Sigmoid colon (tissue), 4 donors: ENCODE data around the gene ABL2.

- PRO-cap = no peak
- RAMPAGE, long total RNA, 4 experiments = no peak in any of the 4 experiments
Observed at GRCh38 chr1:175193585-175194280, 1.2 kb upstream of the KIAA0040 start.

DNA sequence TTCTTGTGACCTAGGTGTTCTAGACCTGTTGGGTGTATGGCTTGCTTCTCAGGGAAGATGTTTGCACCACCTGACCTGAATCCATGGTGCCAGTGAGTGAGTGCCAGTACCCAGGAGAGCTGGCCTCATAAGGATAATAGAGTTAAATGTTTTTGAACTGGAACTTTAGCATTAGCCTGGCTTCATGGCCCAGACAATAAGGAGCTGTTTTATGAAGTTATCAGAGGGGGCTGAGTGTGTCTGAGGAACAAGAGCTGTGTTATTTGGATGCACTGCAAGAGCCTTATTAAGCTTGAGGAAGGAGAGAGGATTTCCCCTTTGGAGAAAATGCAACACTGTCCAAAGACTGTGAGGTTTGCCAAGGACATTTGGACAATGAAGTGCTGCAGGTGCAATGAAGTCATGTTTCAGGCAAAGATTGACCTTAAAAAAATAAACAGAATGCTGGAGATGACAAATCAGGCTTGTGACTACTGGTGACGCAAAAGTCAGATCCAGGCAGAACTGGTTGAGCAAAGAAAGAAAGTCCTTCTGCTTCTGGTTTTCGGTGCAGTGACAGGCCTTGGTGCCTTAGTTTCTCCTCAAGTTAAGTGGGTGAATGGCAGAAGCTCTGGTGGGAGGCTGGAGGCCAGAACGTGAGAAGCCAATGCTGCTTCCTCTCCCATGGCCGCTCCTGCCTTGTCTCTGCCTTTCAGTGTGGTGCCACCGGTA, 125.2 kb upstream of the KIAA0040 start:
- PRO-cap = no peak
- RAMPAGE, long total RNA, 4 experiments = no peak in any of the 4 experiments

DNA sequence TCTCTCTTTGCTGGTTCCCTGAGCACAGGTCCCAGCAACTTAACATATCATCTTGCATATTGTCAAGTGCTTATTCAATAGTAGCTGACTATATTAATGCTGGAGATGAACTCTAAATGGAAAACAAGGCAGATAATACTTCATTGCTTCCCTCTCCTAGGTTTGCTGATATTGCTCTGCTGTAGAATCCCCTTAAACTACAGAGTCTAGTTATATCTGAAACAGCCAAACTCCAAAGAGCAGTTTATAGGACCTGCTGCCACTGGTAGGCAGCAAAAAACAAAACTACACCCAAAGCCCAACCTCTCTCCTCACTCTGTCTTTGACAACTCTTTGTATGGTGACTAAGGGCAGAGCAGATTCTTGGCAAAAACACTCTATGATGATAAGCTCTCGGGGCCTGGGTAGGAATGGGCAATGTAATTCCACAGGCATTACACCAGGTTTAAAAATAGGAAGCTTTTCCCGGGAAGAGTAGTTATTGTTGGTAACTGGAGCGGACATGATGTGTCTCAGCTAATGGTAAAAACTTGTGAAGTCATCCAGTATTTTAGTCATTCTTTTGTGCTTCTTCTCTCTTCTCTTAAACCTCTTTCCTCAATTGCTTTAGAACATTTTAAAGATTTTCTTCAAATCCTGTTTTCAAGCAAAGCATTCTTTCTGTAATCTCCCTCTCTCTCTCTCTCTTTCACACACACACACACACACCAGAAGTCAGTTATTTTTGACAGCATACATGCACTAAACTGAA, 193.3 kb downstream of the PAPPA2 start:
- PRO-cap = bidirectional peak, plus-strand start at position 477 of the sequence, minus-strand start at position 318 of the sequence
- RAMPAGE, long total RNA, 4 experiments = no peak in any of the 4 experiments

- PRO-cap = no peak
- RAMPAGE, long total RNA, 4 experiments = no peak in any of the 4 experiments
Observed at GRCh38 chr1:177743146-177743345, 226.8 kb downstream of the SEC16B start.

GRCh38 chr1:177841324-177841659, 128.6 kb downstream of the SEC16B start:
- PRO-cap = no peak
- RAMPAGE, long total RNA, 4 experiments = no peak in any of the 4 experiments

DNA sequence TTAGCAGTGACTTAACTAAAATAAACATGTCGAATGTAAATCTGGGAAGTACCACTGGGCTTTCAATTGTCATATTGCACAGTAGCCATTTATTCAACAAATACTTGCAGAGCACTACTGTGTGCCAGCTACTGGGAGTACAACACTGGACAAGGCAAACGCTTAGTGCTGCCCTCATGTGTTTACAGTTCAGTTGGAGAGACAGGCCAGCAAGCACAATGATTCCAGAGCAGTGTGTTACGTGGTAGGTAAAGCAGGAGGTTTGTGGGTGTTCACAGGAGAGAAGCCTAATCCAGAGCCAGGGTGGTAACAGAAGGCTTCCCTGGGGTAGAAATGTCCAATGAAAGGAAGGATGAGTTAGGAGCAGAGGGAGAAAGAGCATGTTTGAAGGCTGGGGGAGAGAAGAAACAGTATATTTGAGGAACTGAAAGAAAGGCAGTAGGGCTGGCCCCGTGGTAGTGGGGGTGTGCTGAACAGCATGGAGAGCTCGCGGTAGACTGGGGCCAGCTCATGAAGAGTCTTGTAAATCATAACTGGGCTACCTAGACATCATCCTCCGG, 37.9 kb upstream of the RASAL2 start:
- PRO-cap = no peak
- RAMPAGE, long total RNA, 4 experiments = no peak in any of the 4 experiments

GRCh38 chr1:178086076-178086869, 7.6 kb upstream of the RASAL2 start:
- PRO-cap = no peak
- RAMPAGE, long total RNA, 4 experiments = no peak in any of the 4 experiments

DNA sequence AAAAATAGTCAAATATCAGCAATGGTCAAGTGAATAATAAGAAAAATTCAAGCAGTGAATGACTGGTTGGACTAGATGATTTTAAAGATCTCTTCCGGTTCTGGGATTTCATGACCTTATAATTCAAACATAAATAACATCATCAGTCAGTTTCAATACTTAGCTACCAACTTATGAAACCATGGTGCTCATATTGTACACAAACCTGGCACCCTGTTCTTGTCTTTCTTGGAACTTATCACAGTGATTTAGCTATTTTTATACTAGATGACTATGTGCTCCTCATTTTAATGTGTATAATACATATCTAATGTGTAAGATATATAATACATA, 157.0 kb downstream of the CLEC20A start:
- PRO-cap = no peak
- RAMPAGE, long total RNA, 4 experiments = no peak in any of the 4 experiments

GRCh38 chr1:178578932-178580202, 66.5 kb downstream of the TEX35 start:
- PRO-cap = no peak
- RAMPAGE, long total RNA, 4 experiments = no peak in any of the 4 experiments

- PRO-cap = no peak
- RAMPAGE, long total RNA, 4 experiments = no peak in any of the 4 experiments
Observed at GRCh38 chr1:178605765-178606024, 92.8 kb downstream of the TEX35 start.

GRCh38 chr1:178608835-178609388, 96.0 kb downstream of the TEX35 start:
- PRO-cap = no peak
- RAMPAGE, long total RNA, 4 experiments = no peak in any of the 4 experiments

GRCh38 chr1:178630446-178630939, 94.6 kb upstream of the RALGPS2 start:
- PRO-cap = no peak
- RAMPAGE, long total RNA, 4 experiments = no peak in any of the 4 experiments

- PRO-cap = no peak
- RAMPAGE, long total RNA, 4 experiments = no peak in any of the 4 experiments
Observed at GRCh38 chr1:178919137-178920155, 48.6 kb upstream of the ANGPTL1 start.

DNA sequence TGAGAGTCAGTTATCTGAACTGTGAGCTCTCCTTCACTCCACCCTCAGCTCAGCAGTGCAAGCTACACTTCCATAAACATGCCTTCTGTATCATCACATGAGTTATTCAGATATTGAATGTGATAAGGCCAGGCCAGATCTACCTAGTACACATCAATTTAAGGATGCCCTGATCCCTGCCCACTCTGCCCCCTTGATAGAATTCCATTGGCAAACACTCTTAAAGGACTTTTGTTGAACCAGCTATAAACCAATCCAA, 60.3 kb upstream of the FAM20B start:
- PRO-cap = no peak
- RAMPAGE, long total RNA, 4 experiments = no peak in any of the 4 experiments

GRCh38 chr1:179082385-179083390, 818 bp downstream of the TOR3A start:
- PRO-cap = no peak
- RAMPAGE, long total RNA, 4 experiments = no peak in any of the 4 experiments

- PRO-cap = no peak
- RAMPAGE, long total RNA, 4 experiments = no peak in any of the 4 experiments
Observed at GRCh38 chr1:179087335-179088065, 5.6 kb downstream of the TOR3A start.

DNA sequence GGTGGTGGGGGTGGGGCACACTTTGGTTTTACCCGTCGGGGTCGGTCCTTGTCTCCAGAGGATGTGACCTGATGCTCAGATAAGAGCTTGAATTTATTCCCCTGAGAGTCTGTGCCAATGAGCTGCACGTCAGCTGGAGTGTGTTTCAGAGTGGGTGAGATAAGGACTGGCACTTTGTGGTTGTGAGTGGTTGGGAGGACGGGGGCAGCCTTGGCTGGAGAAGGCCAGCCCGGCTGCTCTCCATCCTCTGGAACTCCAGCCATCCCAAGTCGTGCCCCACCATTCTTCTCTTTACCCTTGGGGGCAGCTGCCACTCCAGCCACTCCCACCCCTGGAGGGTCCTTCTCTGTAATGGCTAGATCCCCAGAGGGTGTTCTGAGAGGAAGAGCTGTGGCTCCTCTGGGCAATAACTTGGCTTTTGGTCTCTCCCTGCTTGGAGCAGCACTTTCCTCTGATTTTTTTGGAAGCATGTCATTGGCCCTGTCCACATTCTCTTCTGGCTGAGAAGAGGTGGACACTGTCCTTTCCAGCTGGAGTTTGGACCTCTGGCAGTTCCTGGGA, 26.5 kb downstream of the TOR3A start:
- PRO-cap = no peak
- RAMPAGE, long total RNA, 4 experiments = no peak in any of the 4 experiments

GRCh38 chr1:179229179-179230246, at the start of gene ABL2:
ABL2 (minus strand) TSS chr1:179229677.
- PRO-cap = unidirectional peak, minus-strand start at chr1:179229672
- RAMPAGE, long total RNA, 4 experiments = no peak in any of the 4 experiments

- PRO-cap = no peak
- RAMPAGE, long total RNA, 4 experiments = no peak in any of the 4 experiments
Observed at GRCh38 chr1:179517313-179517683, 58.5 kb downstream of the NPHS2 start.

GRCh38 chr1:179818658-179819360, 58.8 kb downstream of the TOR1AIP2 start:
- PRO-cap = no peak
- RAMPAGE, long total RNA, 4 experiments = no peak in any of the 4 experiments